HepG2 (cell line): ENCODE measurements around the gene ERBB2.

DNA sequence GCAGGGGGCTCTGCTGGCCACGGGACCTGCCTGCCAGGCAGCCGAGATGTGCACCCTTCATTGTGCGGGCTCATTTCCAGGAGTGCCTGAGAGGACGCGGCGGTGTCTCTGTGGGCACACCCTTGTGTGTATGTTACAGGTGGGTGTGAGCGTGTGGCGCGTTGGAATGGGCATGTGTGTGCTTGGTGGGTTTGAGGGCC, 15.9 kb downstream of the ARHGAP23 start:
- RRBS, 2 experiments: no CpG with 5 or more reads among the region's 9 CpGs
CAGE:
- cytosol, long polyA minus RNA: no peak
- cytosol, long polyA plus RNA: no peak
- long polyA plus RNA: no peak
- nucleus, long polyA minus RNA: no peak
- nucleus, long polyA plus RNA: no peak

DNA sequence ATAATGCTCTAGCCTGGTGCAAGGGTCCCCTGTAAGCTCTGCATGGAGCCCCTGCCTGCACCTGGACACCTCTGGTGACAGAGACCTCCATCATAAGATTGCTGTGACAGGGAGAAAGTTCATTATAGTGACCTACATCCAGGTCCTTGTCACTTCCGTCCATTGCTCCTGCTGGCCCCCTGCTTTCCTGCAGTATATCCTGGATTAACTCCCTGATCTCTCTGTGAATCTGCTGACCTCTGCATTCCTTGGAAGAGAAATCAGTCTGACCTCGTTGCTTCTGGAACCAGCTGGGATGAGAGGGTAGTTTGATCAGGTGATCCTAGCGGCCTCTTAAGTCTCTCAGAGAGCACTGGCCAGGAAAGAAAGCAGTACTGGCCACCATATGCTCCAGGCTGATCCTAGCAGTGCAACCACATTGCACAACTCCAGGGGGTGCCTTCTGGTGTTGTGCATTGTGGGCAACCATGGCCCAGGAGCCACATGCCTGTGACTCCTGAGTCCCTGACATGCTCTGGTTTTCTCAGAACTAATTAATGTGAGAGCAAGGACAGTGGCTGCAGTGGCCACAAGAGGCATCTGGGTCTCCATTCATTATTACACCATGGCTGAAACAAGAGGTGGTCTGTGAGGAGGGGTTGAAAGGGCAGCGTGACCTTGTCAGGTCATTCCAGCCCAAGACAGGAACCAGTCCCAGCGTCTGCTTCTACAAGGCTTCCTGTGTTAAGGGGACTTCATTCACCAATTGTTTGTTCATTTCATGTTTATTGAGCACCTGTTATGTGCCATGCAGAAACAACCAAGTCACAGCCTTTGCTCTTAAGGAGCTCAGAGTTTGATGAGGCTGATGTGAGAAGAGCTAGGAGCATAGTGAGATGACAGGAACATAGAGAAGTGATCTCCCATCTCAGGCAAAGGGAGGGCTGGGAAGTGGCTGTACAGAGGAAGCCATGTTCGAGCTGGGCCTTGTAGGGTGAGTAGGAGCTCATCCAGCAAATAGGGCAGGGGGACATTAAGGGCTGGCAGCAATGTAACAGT, 79.4 kb downstream of the ARHGAP23 start:
- RRBS, 2 experiments: no CpG with 5 or more reads among the region's 6 CpGs
CAGE:
- cytosol, long polyA minus RNA: no peak
- cytosol, long polyA plus RNA: no peak
- long polyA plus RNA: no peak
- nucleus, long polyA minus RNA: no peak
- nucleus, long polyA plus RNA: no peak

GRCh38 chr17:38550740-38551113, 55.0 kb downstream of the SRCIN1 start:
- RRBS, 2 experiments: no CpG with 5 or more reads among the region's 8 CpGs
CAGE:
- cytosol, long polyA minus RNA: no peak
- cytosol, long polyA plus RNA: no peak
- long polyA plus RNA: no peak
- nucleus, long polyA minus RNA: no peak
- nucleus, long polyA plus RNA: no peak

DNA sequence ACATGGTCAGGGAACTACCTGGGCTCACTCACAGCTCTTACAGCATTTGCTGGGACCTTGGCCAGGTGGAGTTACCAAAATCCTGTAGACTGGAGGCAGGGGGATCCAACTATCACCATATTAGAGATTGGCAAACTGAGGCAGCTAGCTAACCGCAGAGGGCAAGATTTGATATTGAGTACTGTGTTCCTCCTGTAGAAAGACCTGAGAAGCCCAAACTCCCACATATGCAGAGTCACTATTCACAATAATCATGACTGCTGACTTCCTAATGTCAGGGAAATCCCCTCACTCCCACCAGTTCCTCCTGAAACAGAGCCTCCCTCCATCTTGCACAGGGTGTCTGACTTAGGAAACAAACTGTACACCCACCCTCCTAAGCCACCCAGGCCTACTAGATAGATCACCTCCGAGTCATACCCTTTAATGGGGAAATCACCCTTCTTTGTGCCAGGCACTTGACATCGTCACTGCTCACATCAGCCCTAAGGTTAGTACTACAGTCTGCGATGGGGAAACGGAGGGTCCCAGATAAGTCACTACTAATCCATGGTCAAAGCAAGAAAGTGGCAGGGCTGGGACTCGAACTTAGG, 3.7 kb upstream of the MLLT6 start:
- RRBS, 2 experiments: no CpG with 5 or more reads among the region's 6 CpGs
CAGE:
- cytosol, long polyA minus RNA: no peak
- cytosol, long polyA plus RNA: no peak
- long polyA plus RNA: no peak
- nucleus, long polyA minus RNA: no peak
- nucleus, long polyA plus RNA: no peak

- RRBS, 2 experiments: no CpG with 5 or more reads among the region's 20 CpGs
CAGE:
- cytosol, long polyA minus RNA: no peak
- cytosol, long polyA plus RNA: no peak
- long polyA plus RNA: start-site peak on the minus strand at chr17:38746503-38746589, 32 and 24 reads in 2 replicates
- nucleus, long polyA minus RNA: no peak
- nucleus, long polyA plus RNA: no peak
These were observed 1.6 kb downstream of the PCGF2 start for GRCh38 chr17:38746230-38747277.

DNA sequence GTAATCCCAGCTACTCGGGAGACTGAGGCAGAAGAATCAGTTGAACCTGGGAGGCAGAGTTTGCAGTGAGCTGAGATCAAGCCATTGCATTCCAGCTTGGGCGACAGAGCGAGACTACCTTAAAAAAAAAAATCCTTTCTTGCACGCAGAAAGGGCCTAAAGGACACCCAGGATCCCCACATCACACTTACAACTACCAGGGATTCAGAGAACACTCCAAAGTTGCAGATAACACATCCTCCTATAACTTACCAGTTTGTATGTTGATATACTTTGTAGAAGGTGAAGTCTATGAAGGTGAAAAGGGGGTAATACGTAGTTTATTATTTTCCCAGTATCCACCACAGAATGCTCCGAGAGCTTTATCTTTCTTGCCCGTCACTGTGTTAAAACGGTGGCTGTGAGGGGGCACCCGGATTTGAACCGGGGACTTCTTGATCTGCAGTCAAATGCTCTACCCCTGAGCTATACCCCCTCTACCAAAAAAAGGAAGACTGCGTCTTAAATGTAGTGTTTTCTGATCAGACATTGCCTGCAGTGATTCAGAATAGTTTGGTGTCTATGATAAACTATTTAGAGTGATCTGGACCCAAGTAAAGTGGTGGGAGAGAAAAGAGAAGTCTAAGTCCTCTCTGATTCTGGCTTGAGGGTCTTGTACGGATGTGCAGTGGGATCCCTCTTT, 7.9 kb upstream of the RPL23 start:
- RRBS, 2 experiments: no CpG with 5 or more reads among the region's 12 CpGs
CAGE:
- cytosol, long polyA minus RNA: no peak
- cytosol, long polyA plus RNA: no peak
- long polyA plus RNA: no peak
- nucleus, long polyA minus RNA: no peak
- nucleus, long polyA plus RNA: no peak

GRCh38 chr17:38872636-38873529, 3.0 kb downstream of the LASP1 start:
- RRBS, 2 experiments: no CpG with 5 or more reads among the region's 11 CpGs
CAGE:
- cytosol, long polyA minus RNA: no peak
- cytosol, long polyA plus RNA: no peak
- long polyA plus RNA: no peak
- nucleus, long polyA minus RNA: no peak
- nucleus, long polyA plus RNA: no peak

DNA sequence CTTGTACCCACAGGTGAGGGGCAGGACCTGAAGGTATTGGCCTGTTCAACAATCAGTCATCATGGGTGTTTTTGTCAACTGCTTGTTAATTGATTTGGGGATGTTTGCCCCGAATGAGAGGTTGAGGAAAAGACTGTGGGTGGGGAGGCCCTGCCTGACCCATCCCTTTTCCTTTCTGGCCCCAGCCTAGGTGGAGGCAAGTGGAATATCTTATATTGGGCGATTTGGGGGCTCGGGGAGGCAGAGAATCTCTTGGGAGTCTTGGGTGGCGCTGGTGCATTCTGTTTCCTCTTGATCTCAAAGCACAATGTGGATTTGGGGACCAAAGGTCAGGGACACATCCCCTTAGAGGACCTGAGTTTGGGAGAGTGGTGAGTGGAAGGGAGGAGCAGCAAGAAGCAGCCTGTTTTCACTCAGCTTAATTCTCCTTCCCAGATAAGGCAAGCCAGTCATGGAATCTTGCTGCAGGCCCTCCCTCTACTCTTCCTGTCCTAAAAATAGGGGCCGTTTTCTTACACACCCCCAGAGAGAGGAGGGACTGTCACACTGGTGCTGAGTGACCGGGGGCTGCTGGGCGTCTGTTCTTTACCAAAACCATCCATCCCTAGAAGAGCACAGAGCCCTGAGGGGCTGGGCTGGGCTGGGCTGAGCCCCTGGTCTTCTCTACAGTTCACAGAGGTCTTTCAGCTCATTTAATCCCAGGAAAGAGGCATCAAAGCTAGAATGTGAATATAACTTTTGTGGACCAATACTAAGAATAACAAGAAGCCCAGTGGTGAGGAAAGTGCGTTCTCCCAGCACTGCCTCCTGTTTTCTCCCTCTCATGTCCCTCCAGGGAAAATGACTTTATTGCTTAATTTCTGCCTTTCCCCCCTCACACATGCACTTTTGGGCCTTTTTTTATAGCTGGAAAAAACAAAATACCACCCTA, 46.4 kb downstream of the FBXO47 start:
- RRBS, 2 experiments: no CpG with 5 or more reads among the region's 8 CpGs
CAGE:
- cytosol, long polyA minus RNA: start-site peak on the plus strand centred at position 171 of the sequence, 59 bp wide, 75 reads
- cytosol, long polyA plus RNA: no peak
- long polyA plus RNA: no peak
- nucleus, long polyA minus RNA: no peak
- nucleus, long polyA plus RNA: no peak

DNA sequence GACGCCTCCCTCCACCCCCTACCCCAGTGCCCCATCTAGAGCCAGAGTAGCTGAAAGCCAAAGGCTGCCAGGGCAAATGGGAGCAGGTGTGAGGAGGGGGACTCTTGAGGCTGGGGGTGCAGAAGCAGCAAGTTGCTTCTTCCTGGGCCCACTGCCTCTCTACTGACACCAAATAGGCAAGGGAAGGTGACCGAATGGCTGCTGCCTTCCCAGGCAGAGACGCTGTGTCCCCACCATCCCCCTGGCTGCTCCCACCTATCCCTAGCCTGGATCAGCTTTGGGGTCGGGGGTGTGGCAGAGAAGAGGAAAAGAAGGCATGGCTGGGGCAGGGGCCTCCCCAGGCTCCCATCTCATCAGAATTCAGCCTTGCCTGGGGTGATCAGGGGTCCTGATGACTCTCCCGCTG, 775 bp downstream of the PLXDC1 start:
- RRBS, 2 experiments: no CpG with 5 or more reads among the region's 5 CpGs
CAGE:
- cytosol, long polyA minus RNA: no peak
- cytosol, long polyA plus RNA: no peak
- long polyA plus RNA: no peak
- nucleus, long polyA minus RNA: no peak
- nucleus, long polyA plus RNA: no peak

GRCh38 chr17:39196186-39196764, 1.2 kb downstream of the CACNB1 start:
- RRBS, 2 experiments: no CpG with 5 or more reads among the region's 6 CpGs
CAGE:
- cytosol, long polyA minus RNA: no peak
- cytosol, long polyA plus RNA: no peak
- long polyA plus RNA: no peak
- nucleus, long polyA minus RNA: no peak
- nucleus, long polyA plus RNA: no peak

DNA sequence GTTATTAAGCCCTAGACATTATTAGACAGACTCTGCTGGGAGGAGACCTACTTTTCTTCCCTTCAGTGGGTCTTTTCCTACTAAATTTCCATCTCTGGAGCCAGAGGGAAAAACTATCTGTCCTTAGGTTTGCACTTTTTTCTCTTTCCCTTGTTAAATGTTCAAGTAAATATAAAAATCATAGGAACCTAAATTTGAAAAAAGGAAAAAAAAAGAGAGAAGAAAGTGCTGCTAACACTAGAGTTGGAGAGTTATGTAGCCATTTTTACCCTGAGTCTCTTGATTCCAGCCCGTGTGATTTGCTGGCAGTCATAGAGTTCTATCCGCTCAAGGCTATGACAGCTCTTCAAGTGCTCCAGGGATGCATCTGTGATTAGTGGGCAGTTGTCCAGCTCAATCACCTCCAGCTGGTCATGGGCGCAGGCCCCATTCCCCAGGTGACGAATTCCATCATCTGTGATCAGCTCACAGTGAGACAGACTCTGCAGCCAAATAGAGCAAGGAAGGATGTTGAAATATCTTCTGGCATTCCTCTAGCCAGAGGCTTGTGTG, 38.2 kb upstream of the STAC2 start:
- RRBS, 2 experiments: no CpG with 5 or more reads among the region's 4 CpGs
CAGE:
- cytosol, long polyA minus RNA: no peak
- cytosol, long polyA plus RNA: no peak
- long polyA plus RNA: no peak
- nucleus, long polyA minus RNA: no peak
- nucleus, long polyA plus RNA: no peak

DNA sequence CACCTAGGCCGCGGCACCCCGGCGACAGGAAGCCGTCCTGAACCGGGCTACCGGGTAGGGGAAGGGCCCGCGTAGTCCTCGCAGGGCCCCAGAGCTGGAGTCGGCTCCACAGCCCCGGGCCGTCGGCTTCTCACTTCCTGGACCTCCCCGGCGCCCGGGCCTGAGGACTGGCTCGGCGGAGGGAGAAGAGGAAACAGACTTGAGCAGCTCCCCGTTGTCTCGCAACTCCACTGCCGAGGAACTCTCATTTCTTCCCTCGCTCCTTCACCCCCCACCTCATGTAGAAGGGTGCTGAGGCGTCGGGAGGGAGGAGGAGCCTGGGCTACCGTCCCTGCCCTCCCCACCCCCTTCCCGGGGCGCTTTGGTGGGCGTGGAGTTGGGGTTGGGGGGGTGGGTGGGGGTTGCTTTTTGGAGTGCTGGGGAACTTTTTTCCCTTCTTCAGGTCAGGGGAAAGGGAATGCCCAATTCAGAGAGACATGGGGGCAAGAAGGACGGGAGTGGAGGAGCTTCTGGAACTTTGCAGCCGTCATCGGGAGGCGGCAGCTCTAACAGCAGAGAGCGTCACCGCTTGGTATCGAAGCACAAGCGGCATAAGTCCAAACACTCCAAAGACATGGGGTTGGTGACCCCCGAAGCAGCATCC, 450 bp downstream of the CDK12 start:
- RRBS, 2 experiments: 1 to 2% methylated on average over 6 of the region's 38 CpGs
CAGE:
- cytosol, long polyA minus RNA: no peak
- cytosol, long polyA plus RNA: no peak
- long polyA plus RNA: start-site peak on the plus strand centred at position 446 of the sequence, 119 bp wide, 101 and 67 reads in 2 replicates
- nucleus, long polyA minus RNA: no peak
- nucleus, long polyA plus RNA: start-site peak on the plus strand centred at position 489 of the sequence, 200 bp wide, 78 and 24 reads in 2 replicates

DNA sequence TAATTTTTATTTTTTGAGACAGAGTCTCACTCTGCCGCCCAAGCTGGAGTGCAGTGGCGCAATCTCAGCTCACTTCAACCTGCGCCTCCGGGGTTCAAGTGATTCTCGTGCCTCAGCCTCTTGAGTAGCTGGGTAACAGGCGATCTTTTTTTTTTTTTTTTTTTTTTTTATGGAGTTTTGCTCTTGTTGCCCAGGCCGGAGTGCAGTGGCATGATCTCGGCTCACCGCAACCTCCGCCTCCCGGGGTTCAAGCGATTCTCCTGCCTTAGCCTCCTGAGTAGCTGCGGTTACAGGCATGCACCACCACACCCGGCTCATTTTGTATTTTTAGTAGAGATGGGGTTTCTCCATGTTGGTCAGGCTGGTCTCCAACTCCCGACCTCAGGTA, 63.2 kb downstream of the NEUROD2 start:
- RRBS, 2 experiments: no CpG with 5 or more reads among the region's 15 CpGs
CAGE:
- cytosol, long polyA minus RNA: no peak
- cytosol, long polyA plus RNA: no peak
- long polyA plus RNA: no peak
- nucleus, long polyA minus RNA: no peak
- nucleus, long polyA plus RNA: no peak

DNA sequence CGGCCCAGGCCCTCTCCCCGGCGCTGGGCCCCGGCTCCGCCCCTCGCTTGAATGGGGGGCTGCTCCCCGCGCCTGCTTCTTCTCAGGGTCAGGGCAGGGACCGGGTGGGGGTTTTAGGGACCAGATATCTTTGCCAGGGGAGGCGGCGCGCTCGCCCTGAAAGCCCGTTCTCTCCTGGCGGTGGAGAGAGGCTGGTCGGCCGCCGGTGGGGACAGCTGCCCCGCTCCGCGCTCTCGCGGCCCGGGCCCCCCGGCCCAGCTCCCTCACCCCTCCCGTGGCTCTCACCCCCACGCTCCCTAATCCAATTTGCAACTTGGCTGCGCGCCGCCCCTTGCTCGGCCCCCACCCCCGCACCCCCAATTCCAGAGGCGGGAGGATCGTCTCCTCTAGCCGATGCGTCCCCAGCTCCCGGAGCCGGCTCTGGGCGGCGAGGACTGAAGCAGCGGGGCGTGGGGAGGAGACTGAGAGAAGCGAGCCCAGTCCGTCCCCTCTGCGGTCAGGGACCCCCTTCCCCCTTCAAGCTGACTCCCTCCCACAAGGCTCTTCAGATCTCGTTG, 838 bp downstream of the NEUROD2 start:
- RRBS, 2 experiments: 4 to 5% methylated on average over 16 of the region's 46 CpGs
CAGE:
- cytosol, long polyA minus RNA: no peak
- cytosol, long polyA plus RNA: no peak
- long polyA plus RNA: no peak
- nucleus, long polyA minus RNA: no peak
- nucleus, long polyA plus RNA: no peak

DNA sequence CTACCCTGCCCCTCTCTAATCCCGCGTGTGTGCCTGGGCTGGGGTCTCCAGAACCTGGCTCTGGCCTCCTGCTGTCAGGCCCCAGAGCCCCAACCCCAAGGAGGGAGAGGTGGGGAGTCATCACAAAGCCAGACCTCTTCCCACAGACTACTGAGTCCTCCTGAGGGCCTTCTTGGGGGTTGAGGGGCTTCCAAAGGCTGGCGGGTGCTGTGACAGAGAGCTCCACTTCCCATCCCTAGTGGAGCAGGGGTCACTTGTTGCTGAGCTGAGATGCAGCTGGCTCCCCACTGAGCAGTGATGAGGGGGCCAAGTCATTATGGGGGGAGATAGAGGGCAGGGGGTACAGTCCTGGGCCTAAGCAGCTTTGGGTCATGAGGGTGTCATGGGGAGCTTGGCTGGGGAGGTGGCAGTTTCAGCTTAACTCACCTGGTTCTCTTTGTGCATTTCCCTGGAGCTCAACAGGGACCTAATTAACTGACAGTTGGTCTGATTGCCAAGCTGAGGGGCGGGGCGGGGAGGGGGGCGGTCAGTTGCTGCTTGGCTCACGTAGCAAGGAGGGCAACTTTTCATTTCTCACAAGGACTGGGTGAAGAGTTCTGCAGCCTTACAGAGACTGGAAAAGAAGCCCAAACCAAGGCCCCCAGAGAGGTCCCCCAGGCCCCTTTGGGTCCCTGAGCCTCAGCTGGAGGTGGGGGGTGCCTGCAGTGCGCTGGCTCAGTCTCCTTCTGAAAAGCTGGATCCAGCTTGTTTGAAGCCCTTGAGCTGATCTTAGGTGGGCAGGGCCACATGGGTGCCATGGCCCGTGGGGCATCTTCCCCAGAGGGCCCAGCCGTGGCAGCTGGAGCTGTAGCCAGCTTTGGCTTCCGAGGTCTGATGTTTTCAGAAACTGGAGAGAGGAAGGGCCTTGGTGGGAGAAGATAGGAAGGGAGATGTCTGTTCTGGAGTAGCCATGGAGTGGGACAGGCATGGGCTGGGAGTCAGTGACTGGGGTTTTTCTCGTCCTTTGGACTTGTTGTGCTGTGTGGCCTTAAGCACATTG, 1.5 kb downstream of the PPP1R1B start:
- RRBS, 2 experiments: no CpG with 5 or more reads among the region's 12 CpGs
CAGE:
- cytosol, long polyA minus RNA: no peak
- cytosol, long polyA plus RNA: no peak
- long polyA plus RNA: no peak
- nucleus, long polyA minus RNA: no peak
- nucleus, long polyA plus RNA: no peak

DNA sequence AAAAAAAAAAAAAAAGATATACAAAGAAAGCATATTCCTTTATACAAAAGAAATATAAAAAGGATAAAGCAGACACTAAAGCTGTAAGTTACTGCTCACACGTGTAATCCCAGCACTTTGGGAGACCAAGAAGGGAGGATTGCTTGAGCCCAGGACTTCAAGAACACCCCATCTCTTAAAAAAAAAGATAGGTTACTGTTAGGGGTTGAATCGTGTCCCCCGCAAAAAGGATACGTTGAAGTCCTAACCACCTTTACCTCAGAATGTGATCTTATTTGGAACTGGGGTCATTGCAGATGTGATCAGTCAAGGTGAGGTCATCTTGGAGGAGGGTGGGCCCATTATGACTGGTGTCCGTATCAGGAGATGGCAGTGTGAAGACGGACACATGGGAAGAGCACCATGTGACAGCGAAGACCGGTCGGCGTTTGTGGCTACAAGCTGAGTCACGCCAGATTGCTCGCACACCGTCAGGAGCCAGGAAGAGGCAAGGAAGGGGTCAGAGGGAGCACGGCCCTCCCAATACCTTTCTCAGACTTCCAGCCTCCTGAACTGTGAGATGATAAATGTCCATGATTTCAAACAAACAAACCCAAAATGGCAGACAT, 13.0 kb downstream of the STARD3 start:
- RRBS, 2 experiments: no CpG with 5 or more reads among the region's 14 CpGs
CAGE:
- cytosol, long polyA minus RNA: no peak
- cytosol, long polyA plus RNA: no peak
- long polyA plus RNA: no peak
- nucleus, long polyA minus RNA: no peak
- nucleus, long polyA plus RNA: no peak

DNA sequence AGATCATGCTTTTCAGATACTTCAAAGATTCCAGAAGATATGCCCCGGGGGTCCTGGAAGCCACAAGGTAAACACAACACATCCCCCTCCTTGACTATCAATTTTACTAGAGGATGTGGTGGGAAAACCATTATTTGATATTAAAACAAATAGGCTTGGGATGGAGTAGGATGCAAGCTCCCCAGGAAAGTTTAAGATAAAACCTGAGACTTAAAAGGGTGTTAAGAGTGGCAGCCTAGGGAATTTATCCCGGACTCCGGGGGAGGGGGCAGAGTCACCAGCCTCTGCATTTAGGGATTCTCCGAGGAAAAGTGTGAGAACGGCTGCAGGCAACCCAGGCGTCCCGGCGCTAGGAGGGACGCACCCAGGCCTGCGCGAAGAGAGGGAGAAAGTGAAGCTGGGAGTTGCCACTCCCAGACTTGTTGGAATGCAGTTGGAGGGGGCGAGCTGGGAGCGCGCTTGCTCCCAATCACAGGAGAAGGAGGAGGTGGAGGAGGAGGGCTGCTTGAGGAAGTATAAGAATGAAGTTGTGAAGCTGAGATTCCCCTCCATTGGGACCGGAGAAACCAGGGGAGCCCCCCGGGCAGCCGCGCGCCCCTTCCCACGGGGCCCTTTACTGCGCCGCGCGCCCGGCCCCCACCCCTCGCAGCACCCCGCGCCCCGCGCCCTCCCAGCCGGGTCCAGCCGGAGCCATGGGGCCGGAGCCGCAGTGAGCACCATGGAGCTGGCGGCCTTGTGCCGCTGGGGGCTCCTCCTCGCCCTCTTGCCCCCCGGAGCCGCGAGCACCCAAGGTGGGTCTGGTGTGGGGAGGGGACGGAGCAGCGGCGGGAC, at the start of gene ERBB2:
Gene ERBB2 (plus strand): TSS at position 544 of the 831 bp plus-strand sequence.
- RRBS, 2 experiments: 2% methylated on average over 28 of the region's 43 CpGs
CAGE:
- cytosol, long polyA minus RNA: start-site peak on the plus strand centred at position 502 of the sequence, 102 bp wide, 422 reads
- cytosol, long polyA plus RNA: start-site peak on the plus strand centred at position 513 of the sequence, 96 bp wide, 158 and 287 reads in 2 replicates
- long polyA plus RNA: start-site peak on the plus strand centred at position 501 of the sequence, 103 bp wide, 570 and 633 reads in 2 replicates
- nucleus, long polyA minus RNA: no peak
- nucleus, long polyA plus RNA: no peak

- RRBS, 2 experiments: no CpG with 5 or more reads among the region's 2 CpGs
CAGE:
- cytosol, long polyA minus RNA: no peak
- cytosol, long polyA plus RNA: no peak
- long polyA plus RNA: no peak
- nucleus, long polyA minus RNA: no peak
- nucleus, long polyA plus RNA: no peak
These were observed 3.7 kb downstream of the ERBB2 start for GRCh38 chr17:39703545-39703995.

DNA sequence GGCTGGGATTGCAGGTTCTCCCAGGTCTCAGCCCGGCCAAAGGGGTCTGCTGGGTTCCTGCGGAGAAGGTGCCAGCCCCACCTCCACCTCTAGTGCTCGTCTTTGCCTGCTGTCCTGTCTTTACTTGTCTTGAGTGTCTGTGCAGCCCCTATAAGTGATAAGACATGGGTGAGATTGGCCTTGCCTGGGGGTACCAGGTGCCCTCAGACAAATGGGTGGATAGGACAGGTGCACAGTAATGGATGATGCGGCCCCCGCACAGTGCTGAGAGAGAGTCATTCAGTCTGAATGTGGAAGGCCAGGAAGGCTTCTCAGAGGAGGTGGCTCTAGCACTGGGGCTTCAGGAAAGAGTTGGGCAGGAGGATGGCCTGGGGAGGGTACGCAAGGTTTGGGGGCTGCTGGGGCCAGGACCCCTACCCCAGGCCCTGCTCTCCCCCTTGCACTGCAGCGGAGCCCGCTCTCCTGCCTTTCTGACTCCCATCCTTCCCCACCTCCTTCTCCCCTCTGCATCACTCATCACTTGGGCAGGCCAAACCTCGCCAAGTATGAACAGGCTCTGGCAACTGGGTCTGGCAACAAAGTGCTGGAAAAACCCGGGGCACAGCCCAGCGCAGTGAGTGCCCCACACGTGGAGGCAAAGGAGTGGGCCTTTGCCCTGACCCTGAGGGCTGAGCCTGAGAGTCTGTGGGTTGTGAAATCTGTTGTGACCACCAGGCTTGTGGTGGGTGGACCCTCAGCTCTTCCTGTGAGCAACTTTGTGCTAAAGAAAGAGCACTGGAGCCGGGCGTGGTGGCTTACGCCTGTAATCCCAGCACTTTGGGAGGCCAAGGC, 3.4 kb downstream of the GRB7 start:
- RRBS, 2 experiments: no CpG with 5 or more reads among the region's 15 CpGs
CAGE:
- cytosol, long polyA minus RNA: no peak
- cytosol, long polyA plus RNA: no peak
- long polyA plus RNA: no peak
- nucleus, long polyA minus RNA: no peak
- nucleus, long polyA plus RNA: no peak

GRCh38 chr17:39864899-39865415, 845 bp upstream of the IKZF3 start:
- RRBS, 2 experiments: no CpG with 5 or more reads among the region's 4 CpGs
CAGE:
- cytosol, long polyA minus RNA: no peak
- cytosol, long polyA plus RNA: no peak
- long polyA plus RNA: no peak
- nucleus, long polyA minus RNA: no peak
- nucleus, long polyA plus RNA: no peak